ENCODE measurements around the gene ZBTB1.

DNA sequence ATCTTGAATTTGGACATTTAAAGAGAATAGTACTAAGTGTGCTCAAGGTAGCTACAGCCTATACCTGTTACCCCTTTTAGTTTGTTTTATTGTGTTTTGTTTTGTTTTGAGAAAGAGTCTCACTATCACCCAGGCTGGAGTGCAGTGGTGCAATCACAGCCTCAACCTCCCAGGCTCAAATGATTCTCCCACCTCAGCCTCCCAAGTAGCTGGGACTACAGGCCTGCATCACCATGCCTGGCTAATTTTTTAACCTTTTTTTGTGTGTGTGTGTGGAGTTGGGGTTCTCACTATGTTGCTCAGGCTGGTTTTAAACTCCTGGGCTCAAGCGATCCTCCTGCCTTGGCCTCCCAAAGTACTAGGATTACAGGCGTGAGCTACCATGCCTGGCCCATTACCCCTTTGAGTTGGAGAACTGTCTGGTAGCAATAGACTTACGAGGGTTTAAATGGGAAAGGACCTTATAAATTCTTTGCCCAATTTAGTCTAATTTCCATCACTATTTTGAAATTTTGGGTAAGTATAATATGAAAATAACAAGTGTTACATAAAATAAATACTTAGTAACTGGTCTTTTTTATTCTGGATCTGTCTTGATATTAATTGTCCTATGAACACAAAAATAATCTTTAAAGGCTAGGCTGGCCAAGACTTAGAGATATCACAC, 23.4 kb upstream of the SNAPC1 start:
- PRO-cap, 2 experiments: no peak in any of the 2 experiments
- RAMPAGE, long total RNA, 4 experiments: no peak in any of the 4 experiments

DNA sequence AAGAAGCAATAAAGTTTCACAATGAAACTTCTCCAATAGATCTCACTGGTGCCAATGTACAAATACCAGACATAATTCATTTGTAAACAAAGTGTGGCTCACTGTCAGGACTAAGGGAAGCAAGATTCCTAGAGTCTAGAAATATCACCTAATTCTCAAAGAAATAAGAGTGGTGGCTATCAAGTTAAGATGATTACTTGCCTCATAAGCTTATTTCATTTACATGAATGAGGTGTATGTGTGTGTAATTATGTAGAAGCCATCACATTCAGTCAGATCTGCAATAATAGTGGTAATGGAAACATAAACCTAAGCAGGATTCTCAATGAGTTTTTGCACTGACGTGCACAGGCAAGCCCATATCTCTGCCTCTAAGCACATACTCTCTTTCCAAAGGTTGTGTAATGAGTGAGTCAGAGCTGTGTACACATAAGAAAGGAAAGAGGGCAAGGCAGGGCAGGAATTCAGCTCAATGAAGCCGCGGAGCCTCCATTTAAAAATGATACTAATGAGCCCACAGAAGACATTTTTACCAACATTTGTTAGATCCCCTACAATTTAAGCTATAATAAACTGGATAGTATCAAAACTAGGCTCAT, 353.2 kb downstream of the KCNH5 start:
- PRO-cap, 2 experiments: no peak in any of the 2 experiments
- RAMPAGE, long total RNA, 4 experiments: no peak in any of the 4 experiments

- PRO-cap, 2 experiments: no peak in any of the 2 experiments
- RAMPAGE, long total RNA, 4 experiments: no peak in any of the 4 experiments
Observed at GRCh38 chr14:63290739-63291521, 27.8 kb downstream of the GPHB5 start.

GRCh38 chr14:63375032-63375651, 56.4 kb upstream of the GPHB5 start:
- PRO-cap, 2 experiments: no peak in any of the 2 experiments
- RAMPAGE, long total RNA, 4 experiments: no peak in any of the 4 experiments

DNA sequence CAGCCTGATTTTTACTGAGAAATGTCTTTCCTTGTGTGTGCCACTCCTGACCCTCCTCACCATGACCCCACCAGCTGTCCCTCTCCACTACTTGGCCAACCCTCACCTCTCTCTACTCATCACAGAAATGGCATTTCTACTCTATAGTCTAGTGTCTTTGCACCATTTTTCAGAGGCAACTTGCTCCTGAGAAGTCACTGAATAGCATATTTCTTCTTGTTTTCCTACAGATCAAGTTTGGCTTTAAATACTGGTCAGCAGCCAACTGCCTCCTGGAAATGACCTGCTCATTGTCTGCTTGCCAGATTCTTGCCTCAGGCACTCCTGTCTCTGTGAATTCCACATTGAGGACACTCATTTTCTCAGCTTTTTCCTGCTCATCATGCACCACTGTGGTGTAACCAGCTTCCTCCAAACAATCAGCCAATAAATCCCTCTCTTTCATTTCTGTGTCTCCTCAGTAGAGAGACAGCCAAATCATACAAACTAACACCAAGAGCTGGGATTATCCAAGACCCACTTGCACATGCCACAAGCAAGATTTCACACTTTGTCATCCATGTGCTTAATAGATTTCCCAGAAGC, 105.2 kb downstream of the PPP2R5E start:
- PRO-cap, 2 experiments: no peak in any of the 2 experiments
- RAMPAGE, long total RNA, 4 experiments: no peak in any of the 4 experiments

- PRO-cap, 2 experiments: no peak in any of the 2 experiments
- RAMPAGE, long total RNA, 4 experiments: no peak in any of the 4 experiments
Observed at GRCh38 chr14:63499574-63500242, 43.5 kb downstream of the PPP2R5E start.

- PRO-cap, 2 experiments: no peak in any of the 2 experiments
- RAMPAGE, long total RNA, 4 experiments: start-site peak on the minus strand in 1 of 4 experiments, at chr14:63514536-63514588 at its widest, 6 reads per replicate
Observed at GRCh38 chr14:63514262-63514726, 28.9 kb downstream of the PPP2R5E start.

DNA sequence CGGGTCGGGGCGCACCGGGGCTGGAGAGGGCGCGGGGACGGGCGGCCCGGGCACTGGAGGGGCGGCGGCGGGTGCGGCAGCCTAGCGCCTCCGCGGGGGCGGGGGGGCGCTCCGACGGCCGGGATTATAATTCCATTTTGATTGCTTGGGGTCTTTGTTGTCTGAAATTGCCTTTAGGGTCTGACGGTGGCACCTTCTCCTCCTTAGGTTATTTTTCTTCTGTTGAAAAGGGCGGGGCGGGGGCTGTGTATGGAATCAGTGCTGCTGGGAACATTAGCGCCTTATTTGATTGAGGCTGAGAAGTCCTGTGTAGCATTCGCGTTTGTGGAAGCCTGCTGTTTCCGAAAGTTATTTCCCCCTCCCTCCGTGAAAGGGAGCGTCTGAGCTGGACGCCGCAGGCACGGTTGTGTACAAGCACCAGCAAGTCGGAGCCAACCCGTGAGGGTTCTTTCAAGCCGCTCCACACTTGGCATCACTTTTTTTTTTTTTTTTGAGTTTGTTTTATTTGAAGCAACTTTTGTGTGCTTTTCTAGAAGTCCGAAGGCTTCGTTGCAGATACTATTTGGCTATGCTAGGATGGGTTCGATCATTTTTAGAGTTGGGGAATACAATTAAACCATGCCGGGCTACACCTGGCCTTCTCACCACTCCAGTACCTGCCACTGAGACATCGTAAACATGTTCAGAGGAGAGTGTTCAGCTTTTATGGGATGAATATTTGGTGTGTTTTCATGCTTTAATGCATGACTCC, 1.1 kb downstream of the SYNE2 start:
- PRO-cap, 2 experiments: peak in 2 of 2 experiments; most common plus-strand start position 397 of the sequence (in 1); most common minus-strand start position 324 of the sequence (in 1)
- RAMPAGE, long total RNA, 4 experiments: no peak in any of the 4 experiments

- PRO-cap, 2 experiments: peak in 1 of 2 experiments; most common plus-strand start chr14:63893906 (in 1); most common minus-strand start chr14:63893818 (in 1)
- RAMPAGE, long total RNA, 4 experiments: no peak in any of the 4 experiments
Observed at GRCh38 chr14:63893505-63894057, 40.8 kb downstream of the SYNE2 start.

GRCh38 chr14:63900096-63900459, 47.3 kb downstream of the SYNE2 start:
- PRO-cap, 2 experiments: no peak in any of the 2 experiments
- RAMPAGE, long total RNA, 4 experiments: no peak in any of the 4 experiments

DNA sequence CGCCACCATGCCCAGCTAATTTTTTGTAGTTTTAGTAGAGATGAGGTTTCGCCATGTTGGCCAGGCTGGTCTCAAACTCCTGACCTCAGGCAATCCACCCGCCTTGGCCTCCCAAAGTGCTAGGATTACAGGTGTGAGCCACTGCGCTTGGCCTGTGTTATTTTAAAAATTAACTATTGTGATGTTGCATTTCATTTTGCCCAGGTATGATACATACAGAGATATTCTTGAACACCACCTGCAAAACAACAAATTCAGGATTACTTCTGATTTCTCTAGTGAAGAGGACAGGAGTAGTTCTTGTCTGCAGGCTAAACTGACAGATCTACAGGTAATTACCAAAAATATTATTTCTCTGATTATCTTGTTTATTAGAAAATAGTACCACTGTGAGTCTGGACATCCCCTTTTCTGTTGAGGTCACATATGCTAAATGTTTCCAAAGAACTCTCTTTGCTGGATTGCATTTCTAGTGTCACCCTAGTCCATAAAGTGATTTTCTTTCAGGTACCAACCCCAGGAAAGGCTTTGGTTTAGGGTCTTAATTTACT, 146.0 kb downstream of the SYNE2 start:
- PRO-cap, 2 experiments: no peak in any of the 2 experiments
- RAMPAGE, long total RNA, 4 experiments: no peak in any of the 4 experiments

DNA sequence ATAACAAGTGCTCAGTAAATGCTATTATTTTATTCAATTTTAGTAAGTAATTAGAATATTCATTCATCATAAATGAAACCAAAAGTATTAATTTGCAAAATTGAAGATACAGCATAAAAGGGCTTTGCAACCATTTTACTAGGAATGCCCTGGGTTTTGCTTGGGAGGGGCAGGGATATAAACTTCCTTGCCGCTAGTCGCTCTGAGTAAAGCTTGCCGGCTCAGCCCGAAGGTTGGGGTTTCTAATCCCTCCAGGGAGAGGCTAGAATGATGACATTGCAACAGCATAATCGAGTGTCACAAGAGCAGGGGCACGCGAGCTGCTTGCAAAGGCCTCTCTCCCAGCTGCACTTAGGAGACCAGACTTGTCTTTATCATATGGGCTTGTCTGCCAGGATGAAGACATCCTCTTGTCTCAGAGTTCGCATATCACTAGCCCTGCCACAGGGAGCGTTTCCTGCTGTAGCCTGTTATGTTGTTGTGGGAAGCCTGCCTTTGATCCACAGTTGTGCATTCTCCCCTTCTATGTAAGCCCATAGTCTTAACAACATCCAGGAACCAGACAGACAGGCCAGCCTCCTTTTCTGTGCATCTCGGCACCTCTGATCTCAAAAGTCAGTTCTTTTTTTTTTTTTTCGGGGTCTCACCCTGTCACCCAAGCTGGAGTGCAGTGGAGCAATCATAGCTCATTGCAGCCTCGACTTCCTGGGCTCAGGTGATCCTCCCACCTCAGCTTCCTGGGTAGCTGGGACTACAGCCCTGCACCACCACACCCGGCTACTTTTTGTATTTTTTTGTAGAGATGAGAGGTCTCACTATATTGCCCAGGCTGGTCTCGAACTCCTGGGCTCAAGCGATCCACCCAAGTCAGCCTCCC, 179.9 kb downstream of the ESR2 start:
- PRO-cap, 2 experiments: no peak in any of the 2 experiments
- RAMPAGE, long total RNA, 4 experiments: no peak in any of the 4 experiments

DNA sequence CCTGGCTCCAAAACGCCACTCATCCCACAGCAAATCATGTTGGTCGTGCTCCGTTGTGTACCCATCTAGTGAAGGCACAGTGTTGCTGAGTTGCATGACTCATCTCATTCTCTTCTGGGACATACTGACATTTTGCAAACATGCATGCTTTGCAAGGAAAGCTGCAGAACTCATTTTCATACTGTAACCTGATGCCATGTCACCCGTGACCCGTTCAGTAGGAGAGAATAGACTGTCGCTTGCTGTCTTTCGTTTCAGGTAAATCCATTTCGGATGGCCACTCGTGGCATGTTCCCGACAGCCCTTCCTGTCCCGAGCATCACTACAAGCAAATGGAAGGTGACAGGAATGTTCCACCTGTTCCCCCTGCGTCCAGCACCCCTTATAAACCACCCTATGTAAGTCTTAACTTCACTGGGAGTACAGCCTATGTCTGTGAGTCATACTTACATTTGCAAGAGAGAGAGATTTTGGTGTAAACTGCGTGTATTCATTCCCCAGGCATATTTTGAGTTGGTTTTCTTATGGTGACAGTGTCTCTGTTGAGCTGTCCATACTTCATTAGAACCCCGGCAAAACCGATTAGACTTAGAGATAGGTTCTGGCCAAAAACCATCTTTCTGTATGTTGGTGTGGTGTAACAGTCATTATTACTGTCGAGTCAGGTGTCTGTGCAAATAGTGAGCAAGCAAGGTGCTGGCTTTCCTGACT, 78.0 kb downstream of the ESR2 start:
- PRO-cap, 2 experiments: no peak in any of the 2 experiments
- RAMPAGE, long total RNA, 4 experiments: no peak in any of the 4 experiments

DNA sequence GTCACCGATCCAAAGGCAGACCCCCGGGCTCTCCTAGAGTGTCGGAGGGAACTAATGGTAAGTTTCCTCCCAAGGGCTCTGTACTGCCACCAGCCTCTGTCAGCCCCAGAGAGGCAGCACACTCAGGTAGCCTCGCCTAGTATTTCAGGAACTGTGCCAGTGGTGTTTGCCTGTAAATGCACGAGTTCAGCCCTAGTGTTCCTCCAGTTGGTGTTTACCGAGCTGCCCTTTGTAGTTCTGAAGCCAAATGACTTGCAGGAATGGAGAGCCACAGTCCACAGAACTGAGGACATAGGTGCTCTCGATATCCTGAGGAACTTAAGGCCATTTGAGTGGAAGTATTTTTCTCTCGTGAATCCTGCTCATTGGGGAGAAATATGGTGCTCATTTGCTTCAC, 72.5 kb downstream of the ESR2 start:
- PRO-cap, 2 experiments: peak in 1 of 2 experiments; most common plus-strand start position 242 of the sequence (in 1)
- RAMPAGE, long total RNA, 4 experiments: no peak in any of the 4 experiments

- PRO-cap, 2 experiments: peak in 2 of 2 experiments; most common plus-strand start chr14:64338147 (in 1); most common minus-strand start chr14:64338614 (in 1)
- RAMPAGE, long total RNA, 4 experiments: no peak in any of the 4 experiments
Observed at GRCh38 chr14:64337660-64338861, 43.9 kb upstream of the ESR2 start.

DNA sequence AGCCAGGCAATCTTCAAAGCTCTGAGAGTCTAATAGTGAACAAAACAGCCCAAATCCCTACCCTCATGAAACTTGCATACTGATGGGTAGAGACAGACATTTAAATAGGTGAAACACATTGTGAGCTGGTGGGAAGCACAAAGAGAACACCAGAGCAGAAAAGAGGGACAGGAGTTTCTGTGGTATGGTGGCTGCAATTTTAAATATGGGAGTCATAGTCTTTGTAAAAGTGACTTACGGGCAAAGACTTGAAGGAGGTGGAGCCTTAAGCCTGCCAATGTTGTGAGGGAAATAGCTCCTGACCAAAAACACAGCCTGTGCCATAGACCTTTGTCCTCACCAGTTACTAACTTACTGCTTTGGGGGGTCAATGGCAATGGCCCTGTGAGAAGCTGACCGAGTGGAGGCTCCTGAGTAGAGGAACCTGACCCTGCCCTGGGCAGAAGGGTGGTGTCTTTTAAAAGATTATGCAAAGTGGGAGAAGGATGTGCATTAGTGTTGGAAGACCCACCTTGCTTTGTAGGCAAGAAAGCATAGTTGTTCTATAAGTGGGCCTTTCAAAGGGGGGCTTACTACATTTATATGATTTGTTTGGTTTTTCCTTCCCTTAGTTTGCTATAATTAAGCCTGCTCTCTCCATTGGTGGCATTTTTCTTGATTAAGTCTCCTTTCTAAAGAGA, 3.8 kb downstream of the MTHFD1 start:
- PRO-cap, 2 experiments: no peak in any of the 2 experiments
- RAMPAGE, long total RNA, 4 experiments: no peak in any of the 4 experiments

GRCh38 chr14:64410427-64410705, 22.2 kb downstream of the MTHFD1 start:
- PRO-cap, 2 experiments: no peak in any of the 2 experiments
- RAMPAGE, long total RNA, 4 experiments: no peak in any of the 4 experiments

DNA sequence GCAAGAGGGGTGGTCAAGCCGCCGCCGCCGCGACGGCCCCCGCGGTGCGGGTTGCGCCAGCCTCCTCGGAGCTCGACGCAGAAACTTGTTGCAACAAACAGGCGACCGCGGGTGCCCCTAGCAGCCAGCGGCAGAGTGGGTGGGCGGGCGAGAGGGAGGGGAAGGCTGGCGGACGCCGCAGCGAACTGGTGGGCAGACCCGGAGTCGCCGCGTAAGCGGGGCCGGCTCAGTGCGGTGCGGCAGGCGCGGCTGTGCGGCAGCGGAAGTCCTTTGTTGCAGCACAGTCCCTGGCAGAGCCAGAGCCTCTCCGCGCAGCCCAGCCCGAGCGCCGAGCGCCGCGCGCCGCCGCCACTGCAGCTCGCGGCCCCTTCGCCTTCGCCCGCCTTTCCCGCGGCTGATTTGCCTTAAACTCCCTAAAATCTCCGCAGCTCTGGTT, at the start of gene ZBTB1:
Gene ZBTB1 (plus strand): TSS at position 273 of the 436 bp plus-strand sequence.
- PRO-cap, 2 experiments: peak in 2 of 2 experiments; most common plus-strand start position 42 of the sequence (in 1); most common minus-strand start position 87 of the sequence (in 2)
- RAMPAGE, long total RNA, 4 experiments: start-site peak on the minus strand in 1 of 4 experiments, centred at position 155 of the sequence, 46 reads per replicate

DNA sequence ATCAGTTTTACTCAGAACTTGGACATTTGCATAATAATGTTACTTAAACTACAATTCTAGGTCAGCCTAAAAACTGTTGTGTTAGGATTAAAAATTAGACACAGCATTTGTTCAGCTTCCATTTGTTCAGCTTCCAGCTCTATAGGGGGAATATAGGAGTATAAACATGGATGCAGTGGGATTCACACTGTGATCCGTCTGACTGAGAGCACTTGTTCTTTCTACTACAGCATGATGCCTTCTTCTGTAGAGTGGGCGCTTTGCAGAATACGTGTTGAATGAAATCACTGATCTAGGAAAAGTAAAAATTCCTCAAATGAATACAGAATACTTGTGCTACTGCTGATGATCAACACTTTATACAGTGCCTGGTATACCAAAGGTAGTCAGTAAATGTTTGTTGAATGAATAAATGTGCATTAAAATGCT, 11.8 kb downstream of the ZBTB1 start:
- PRO-cap, 2 experiments: no peak in any of the 2 experiments
- RAMPAGE, long total RNA, 4 experiments: no peak in any of the 4 experiments

GRCh38 chr14:64645242-64645967, 58.8 kb upstream of the PLEKHG3 start:
- PRO-cap, 2 experiments: no peak in any of the 2 experiments
- RAMPAGE, long total RNA, 4 experiments: no peak in any of the 4 experiments